Mesenchymal stem cell of the bone marrow (primary cell): Measurements from ENCODE around the gene TUBB.

GRCh38 chr6:29726553-29727504 is 3.6 kb downstream of the HLA-F start:
- CAGE, long polyA plus RNA = no peak

DNA sequence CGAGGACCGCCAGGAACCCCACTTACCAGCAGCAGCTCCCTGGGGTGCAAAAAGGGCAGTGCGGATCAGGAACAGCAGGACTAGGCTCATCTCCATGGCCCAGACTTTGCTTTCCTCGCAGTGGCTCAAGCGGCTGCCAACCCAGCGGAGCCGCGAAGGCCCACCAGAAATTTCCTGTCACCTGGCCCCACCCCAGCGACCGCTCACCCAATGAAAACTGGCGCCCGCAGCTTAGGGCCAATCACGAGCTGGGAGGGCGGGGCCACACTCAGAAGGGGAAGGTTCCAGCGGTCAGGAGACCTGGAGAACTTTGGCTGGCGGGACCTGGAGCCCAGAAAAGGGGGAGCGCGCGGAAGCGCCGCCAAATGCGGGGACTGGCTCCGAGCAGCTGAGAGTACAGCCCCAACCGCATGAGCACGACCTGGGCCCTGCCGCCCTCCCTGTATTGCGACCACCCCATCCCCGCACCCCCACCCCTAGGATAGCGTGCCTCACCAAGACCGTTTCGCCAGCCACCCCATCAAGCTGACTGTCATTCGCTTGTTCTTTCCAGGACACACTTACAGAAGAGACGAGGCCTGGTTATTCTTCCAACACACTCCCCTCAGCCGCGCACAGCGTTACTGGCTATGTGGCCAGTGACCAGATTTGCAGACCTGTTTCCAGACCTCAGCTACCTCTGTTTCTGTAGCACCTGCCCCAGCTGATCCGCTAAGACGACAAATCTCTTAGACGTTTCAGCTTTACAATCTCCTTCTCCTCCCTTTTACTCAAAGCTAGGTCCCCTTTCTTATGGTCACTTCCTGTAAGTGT is 25.8 kb downstream of the HLA-F start:
- CAGE, long polyA plus RNA = no peak

GRCh38 chr6:29941453-29941965 is 823 bp upstream of the HLA-A start:
- CAGE, long polyA plus RNA = no peak

GRCh38 chr6:29965757-29966673 is 23.7 kb downstream of the HLA-A start:
- CAGE, long polyA plus RNA = no peak

DNA sequence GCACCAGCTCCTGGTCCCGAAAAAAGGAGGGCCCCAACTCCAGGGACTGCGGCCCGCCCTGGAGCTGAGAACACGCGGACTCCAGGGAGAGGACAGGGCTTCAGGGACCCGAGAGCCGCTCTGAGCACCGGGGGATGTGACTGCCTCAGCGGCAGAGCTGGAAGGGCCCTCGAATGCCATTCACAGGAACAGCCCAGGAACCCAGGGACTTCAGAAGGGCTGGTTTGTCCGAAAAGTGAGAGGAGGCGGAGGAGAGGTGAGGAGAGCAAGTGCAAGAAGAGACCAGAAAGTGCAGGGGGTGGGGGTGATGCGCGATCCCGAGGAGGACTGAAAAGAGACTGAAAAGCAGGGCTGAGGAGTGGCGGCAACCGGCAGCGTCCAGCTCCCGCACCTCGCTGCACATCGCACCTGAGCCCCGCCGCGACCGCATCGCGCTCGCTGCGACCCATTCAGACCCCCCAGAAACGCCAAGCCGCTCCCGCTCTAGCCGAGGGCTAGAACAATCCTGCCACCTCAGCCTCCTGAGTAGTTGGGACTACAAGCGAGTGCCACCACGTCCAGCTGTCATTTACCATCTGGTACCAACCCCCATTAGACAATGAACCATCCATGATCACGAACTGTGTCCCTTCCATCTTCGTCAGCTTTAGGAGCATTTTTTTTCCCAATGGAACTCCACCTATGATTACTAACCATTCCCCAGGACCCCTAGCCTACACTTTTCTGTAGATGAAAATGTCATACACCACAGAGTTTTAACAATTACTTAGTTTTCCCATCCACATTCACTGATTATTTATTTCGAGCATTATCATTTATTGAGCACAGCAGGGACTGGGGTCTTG is 33.2 kb downstream of the HLA-A start:
- CAGE, long polyA plus RNA = no peak

DNA sequence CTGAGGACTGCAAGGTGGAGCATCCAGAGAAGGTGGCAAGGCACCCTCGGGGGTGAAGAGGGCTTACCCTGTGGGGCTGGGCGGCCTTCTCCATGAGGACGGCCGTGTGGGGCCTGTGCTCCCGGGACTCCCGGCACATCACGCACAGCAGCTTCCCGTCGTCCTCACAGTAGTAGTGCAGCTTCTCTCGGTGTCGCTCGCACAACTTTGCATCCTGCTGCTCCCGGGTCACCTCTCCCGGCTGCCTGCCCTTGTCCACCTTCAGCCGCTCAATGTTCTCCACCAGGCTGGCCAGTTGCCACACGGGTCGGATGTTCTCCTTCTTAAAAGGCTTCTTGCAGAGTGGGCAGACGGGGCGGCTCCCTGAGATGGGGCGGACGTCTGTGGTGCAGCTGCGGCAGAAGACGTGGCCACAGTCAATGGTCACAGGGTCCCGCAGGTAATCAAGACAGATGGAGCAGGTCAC is 14.6 kb downstream of the TRIM26 start:
- CAGE, long polyA plus RNA = no peak

GRCh38 chr6:30322225-30323120 is 4.3 kb upstream of the TRIM39 start:
- CAGE, long polyA plus RNA = no peak

DNA sequence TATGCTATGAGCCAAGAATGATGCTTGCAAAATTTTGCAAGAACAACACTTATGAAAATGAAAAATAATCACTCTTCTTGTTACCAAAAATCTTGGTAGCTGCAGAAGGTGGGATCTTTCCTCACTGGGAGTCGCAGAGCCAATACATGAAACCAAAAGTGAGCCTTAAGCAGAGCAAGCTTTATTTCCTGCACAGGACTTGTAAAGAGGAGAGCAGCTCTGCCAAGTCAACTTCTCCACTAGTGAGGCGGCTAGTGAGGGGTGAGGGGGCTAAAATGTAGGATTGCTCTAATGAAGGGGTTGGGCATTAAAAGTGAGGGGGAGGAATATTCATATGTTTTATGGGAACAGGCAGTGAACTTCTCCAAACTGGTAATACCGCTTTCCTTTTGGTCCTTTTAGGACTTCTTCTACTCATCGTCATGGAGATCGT is 1.6 kb upstream of the HLA-E start:
- CAGE, long polyA plus RNA = no peak

DNA sequence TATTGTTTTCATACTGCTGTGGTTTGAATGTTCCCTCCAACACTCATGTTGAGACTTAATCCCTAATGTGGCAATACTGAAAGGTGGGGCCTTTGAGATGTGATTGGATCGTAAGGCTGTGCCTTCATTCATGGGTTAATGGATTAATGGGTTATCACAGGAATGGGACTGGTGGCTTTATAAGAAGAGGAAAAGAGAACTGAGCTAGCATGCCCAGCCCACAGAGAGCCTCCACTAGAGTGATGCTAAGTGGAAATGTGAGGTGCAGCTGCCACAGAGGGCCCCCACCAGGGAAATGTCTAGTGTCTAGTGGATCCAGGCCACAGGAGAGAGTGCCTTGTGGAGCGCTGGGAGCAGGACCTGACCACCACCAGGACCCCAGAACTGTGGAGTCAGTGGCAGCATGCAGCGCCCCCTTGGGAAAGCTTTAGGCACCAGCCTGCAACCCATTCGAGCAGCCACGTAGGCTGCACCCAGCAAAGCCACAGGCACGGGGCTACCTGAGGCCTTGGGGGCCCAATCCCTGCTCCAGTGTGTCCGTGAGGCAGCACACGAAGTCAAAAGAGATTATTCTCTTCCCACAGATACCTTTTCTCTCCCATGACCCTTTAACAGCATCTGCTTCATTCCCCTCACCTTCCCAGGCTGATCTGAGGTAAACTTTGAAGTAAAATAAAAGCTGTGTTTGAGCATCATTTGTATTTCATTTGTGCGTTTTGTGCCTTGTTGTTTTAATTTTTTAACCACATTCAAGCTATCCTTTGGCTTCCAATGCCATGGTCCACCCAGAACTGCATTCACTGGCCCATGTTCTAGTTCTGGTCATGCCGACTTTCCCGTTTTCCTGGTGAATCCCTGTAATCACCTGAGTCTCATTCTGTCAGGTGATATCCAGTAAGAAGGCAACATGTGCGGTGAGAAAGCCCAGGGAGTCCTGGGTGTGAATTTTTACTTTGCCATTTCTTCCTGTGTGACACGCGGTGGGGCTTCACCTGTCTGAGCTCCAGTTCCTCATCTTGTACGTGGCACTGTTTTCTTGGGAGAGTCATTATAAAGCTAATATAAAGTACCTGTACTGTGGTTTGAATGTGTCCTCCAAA is 4.5 kb downstream of the HLA-E start:
- CAGE, long polyA plus RNA = no peak

DNA sequence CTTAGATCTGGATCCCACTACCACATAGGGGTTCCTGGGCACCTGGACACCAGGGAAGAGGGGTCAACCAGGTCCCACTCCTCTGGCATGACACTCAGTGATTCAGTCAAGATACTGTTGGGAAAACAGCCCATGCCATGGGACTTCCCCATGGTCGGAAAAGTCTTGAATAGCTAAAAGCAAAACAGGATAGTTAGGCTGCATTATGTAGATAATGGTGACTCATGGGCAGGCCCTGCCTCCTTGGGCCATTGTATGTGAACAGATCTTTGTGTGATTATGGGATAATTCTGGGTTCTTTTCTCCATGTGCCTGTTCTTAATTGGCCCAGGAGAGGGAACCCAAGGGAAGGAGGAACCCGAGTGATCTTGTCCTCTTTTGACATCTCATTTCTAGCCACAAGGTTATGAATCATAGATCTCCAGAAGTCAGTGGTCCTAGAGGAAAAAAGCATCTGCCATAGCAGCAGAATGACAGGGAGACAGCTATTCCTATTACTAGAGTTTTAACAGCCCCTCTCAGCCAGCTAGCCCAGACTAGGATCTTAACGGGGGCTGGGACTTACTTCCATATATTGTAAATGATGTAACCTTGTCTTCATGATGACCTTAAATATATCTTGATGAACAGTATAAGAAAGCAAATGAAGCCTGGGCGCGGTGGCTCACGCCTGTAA is 7.3 kb downstream of the HLA-E start:
- CAGE, long polyA plus RNA = no peak

GRCh38 chr6:30515915-30516849 is 26.9 kb downstream of the HLA-E start:
- CAGE, long polyA plus RNA = no peak

- CAGE, long polyA plus RNA = no peak
These were observed 31.9 kb downstream of the HLA-E start for GRCh38 chr6:30521070-30521658.

DNA sequence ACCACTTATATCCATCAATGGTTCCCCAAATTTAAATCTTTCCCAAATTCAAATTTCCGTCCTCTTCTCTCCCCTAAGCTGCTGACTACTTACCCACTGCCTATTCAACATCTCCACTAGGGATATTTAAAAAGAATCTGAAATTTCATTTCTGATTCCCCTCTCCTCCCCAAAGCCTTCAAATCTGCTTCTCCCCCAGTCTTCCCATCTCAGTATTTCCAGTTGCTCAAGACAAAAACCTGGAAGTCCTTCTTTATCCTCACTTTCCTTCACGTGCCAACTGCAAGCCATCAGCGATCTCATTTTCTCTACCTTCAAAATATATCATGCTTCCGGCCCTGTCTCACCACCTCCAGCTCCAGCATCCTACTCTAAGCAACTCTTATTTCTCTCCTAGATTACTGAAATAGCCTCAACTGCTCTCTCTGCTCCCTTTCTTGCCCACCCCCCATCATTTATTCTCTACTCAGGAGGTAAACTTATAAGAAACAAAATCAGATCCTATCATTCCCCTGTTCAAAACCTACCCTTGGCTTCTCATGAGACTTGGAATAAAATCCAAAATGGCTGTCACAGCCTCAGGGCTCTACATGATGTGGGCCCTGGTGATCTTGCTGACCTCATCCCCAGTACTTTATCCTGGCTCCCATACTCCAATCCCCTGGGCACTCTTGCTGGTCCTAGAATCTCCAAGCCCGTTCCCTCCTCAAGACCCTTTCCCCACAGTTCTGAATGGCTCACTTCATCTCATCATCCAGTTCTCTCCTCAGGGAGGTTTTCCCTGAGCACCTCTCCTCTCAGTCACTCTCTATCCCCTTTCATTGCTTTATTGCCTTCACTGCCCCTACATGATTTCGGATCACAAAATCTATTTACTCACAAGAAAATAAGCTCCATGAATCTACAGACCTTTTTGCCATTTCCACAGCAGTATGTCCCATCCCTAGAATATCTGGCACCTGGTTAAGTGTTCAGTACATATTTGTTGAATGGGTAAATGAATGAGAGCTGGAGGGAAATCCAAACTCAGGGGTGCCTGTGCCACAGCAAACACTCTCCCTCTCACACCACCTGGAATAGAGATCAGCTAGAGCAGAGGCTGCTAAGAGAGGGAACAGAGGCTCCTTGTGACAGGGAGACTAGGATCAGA is 5.8 kb downstream of the GNL1 start:
- CAGE, long polyA plus RNA = no peak

- CAGE, long polyA plus RNA = no peak
These were observed 1.4 kb downstream of the GNL1 start for GRCh38 chr6:30554849-30555363.

GRCh38 chr6:30562768-30563547 is 5.9 kb downstream of the PRR3 start:
- CAGE, long polyA plus RNA = no peak

DNA sequence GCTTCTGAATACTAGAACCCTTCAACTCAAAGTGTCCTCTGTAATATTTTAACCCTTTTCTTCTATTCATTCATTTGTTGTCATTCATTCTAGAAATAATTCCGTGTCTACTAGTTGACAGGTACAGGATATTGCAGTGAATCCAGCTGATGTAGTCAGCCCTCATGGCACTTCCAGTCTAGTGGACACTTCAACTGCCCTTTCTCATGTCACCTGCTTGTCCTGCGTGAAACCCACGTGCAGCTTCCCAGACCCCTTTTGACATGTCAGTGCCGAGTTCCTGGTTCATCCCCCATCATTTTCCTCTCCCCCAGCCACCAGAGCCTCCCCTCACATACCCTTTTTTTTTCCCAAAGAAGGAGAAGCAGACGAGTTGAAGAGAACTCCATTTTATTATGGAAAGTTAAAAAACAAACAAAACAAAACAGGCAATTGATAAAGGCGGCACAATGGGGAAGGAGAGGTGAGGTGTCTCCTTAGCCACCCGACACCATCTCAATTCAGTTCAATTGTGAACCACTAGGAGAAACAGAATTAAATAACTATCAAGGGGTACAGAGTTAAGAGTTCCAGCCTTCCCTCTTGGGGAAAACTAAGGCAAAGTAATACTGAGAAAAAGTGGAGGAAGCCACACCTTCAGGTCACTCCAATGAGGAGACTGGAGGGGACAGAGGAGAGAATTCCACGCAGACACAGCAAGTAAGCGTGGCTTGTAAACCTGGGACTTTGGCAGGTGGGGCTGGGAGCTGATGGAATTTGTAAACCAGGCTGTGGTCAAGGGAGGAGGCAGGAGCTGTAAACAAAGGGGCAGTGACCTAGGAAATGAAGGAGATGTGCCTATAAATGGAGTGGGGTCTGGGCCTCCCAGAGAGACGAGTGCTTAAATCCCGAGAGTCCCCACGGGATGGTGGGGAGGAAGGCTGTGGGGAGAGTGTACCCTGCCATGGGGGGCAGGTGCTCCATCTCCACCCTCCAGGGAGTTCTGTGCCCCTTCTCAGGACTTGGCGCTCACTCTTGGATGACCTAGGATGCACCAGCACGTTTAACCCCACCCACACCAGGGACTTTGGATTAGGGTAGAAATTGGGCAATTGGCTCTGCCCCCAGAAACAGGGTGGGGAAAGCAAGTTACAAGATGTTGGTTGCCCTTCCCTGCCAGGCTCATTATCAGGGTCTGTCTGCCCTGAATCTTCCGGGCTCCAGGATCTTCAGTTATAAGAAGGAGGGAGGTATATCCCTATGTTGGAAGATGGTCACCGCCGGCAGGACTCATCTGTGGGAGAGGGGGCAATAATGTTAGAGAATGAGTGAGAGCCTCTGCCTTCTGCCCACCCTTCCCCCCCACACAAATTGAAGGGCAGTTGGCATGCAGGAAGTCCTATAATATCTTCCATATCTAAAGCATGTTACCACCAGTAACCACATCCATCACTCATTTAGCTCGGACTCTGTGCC is 3.7 kb upstream of the DHX16 start:
- CAGE, long polyA plus RNA = no peak

- CAGE, long polyA plus RNA = no peak
These were observed 1.4 kb upstream of the PPP1R18 start for GRCh38 chr6:30687727-30688404.

GRCh38 chr6:30719677-30720695 is at the start of gene TUBB:
Gene TUBB, plus strand, starts transcription at chr6:30720352.
- CAGE, long polyA plus RNA = no peak

DNA sequence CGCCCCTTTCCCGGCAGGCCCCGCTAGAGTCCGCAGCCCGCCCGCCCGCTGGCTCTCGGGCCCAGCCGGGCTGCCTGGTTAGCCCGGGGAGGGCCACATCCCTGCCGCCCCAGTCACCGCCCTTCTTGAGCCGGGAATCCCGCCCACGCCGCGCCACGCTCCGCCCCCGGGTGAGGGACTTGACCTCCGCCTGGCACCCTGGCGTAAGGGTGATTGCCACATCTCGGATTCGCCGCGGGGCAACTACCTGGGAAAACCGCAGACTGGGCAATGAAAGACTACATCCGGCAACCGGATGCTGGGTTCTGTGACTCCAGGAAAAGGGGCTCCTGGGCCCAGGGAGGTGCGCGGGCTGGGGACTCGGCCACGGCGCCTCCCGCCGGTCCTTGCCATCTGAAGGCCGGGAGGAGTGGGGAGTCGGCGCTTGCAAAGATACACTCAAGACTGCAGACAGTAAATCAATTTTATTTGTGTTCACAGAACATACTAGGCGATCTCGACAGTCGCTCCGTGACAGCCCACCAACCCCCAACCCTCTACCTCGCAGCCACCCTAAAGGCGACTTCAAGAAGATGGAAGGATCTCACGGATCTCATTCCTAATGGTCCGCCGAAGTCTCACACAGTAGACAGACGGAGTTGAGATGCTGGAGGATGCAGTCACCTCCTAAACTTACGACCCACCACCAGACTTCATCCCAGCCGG is 419 bp upstream of the FLOT1 start:
- CAGE, long polyA plus RNA = no peak

DNA sequence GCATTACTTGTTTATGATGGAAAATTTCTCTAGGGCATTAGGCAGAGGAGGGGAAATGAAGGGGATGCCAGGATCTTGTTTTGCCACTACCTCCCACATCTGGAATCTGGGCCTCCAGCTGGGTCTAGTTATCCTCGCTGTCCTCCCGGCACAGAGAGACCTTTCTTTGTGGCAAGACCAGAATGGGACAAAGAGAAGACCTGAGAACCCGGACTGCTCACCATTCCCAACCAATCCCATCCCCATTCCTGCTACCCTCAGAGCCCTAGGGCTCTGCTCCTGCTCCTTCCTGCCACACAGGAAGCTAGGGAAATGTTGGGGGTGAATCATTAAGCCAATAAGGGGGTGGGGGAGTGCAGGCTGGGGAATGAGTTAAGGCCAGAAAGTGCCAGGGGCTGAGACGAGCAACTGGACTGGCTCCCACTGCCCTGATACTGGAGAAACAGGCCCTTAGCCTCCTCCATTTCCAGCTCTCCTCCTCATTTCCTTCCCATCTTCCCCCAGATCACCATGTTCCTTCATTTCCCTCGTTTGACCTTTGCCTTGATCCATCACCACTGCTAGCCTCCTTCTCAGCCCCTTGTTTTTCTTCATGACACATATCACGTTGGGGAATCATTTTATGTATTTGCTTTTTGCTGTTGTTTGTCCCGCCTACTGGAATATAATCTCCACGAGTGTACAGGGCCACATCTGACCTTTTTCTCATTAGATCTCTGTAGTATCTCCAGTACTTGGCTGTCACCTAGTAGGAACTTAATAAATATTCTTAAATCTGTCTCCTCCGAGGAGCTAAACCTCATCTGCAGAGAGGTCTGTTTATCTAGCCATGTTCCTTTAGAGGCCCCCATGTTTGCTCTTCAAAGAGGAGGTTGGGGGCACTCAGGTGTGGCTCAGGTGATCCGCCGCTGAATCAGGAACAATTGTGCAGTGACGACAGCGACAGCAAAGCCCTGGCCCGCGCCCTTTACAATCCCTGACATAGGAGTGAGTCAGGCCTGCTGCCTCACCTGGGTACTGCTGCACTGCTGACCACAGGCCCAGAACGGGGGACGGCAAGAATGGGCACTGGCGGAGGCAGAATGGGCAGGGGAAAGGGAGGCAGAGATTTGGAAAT is 4.8 kb upstream of the IER3 start:
- CAGE, long polyA plus RNA = no peak